Bronchus fibroblast of lung (primary cell): ENCODE data around the genes OMA1 and HOOK1.

DNA sequence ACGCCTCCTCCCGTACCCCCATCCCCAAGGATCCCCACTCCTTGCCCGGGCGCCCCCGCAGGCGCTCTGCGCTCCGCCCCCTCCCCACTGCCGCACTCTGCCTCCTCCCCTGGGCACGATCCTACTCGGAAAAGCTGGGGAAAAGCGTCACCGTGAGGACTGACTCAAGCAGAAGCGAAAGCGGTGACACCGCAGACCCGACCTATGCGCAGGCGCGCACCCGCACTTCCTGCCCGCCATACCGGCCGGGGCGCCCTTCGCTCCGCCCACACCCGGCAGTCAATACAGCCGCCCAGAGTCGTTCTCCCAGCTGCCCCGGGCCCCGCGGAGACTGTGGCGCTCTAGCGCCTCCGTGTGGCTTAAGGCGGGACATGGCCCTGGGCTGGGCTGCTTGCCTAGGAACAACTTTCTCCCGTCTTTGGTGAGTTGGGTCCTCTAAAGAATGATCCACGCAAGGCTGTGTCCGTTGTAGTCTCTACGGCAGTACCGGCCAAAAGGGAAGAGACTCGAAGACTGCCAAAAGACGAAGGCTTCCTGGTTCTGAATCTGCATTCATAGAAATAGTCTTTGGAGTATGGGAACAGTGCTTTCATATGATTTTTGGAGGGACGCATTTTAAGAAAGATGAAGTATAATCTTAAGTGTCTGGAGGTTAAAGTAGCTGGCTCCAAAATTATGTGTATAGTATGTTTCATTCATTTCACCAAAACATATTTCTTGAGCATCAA lies at the start of gene OMA1:
Gene OMA1, minus strand, starts transcription at position 188 of the 728 bp plus-strand sequence.
- RAMPAGE, long total RNA: no peak

GRCh38 chr1:58575519-58575996 lies 1.5 kb downstream of the TACSTD2 start:
- RAMPAGE, long total RNA: no peak

DNA sequence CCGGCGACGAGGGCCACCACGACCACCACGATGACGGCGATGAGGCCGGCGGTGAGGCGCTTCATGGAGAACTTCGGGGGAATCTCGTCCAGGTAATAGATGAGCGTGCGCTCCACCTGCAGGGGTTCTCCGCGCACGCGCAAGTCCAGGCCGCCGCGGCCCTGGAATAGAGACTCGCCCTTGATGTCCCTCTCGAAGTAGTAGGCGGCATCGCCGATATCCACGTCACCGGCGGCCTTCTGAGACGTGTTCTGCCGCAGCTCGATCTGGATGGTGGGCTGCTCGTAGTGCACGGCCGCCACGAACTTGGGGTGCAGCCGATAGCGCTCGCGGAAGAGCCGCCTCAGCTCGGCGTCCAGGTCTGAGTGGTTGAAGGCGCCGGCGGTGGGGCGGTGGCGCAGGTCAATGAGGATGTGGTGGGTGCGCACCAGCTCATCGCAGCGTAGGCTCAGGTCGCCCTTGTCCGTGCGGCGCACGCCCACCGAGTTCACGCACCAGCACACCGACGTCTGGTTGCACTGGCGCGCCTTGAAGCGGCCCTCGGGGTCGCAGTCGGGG lies 688 bp downstream of the TACSTD2 start:
- RAMPAGE, long total RNA: no peak

- RAMPAGE, long total RNA: no peak
Measured at GRCh38 chr1:58618232-58618766, 41.2 kb upstream of the TACSTD2 start.

- RAMPAGE, long total RNA: no peak
Measured at GRCh38 chr1:58681424-58682569, 18.1 kb downstream of the MYSM1 start.

GRCh38 chr1:58773377-58773940 lies 10.4 kb downstream of the JUN start:
- RAMPAGE, long total RNA: no peak

GRCh38 chr1:58783649-58783830 lies 307 bp downstream of the JUN start:
- RAMPAGE, long total RNA: no peak

DNA sequence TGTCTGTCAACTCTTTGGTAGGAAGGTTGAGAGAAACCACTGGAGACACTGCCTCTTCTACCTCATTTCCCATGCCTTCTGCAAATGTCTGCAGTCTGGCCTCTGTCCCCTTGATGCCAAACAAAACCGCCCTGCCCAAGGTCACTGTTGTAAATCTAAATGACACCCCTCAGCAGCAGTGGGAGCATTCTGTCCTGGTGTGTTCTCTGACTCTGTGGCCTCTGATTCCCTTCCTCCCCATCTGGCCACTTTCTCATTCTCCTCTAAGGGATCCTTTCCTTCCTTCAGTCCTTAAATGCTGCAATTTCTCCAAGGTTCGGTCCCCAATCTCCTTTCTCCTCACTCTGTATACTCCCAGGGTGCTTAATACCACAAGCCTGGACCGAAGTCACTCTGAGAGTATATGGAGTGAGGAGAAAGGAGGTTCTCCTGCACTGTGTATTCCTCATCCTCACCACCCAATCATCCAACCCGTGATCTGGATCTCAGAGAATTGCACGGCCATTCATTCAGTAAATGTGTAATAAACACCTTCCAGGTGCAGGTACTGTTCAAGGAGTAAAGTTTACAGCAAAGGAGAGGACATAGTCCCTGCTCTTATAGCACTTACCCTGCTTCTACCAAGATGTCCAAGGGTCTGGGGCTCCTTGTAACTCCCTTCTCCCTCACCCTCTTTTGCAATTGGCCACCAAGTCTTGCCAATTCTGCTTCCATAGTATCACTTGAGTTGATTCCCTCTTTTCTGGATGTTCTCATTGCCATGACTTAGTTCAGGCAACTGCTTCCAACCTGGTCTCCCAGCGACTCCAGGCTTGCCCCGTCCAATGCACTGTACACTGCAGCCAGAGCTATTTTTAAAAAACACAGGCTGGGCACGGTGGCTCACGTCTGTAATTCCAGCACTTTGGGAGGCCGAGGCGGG lies 139.2 kb upstream of the JUN start:
- RAMPAGE, long total RNA: no peak

DNA sequence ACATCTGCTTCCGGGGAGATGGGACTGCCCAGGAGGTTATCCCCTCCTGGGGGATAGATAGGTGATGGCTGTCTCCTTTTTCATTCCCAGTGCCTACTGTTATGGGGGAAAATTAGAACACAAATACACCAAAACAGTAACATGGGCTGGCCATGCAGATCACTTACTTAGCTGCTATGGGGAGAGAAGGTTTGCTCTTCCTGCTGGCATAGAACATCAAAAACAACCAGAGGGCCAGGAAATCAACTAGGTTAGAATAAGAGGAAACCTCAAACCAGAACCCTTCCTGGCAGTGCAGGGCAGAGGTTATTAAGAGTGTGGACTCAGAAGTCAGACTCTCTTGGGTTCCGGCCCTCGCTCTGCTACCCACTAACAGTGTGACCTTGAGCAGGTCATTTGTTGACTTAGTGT lies 157.8 kb upstream of the JUN start:
- RAMPAGE, long total RNA: no peak

GRCh38 chr1:58971507-58972221 lies 187.8 kb upstream of the JUN start:
- RAMPAGE, long total RNA: no peak

DNA sequence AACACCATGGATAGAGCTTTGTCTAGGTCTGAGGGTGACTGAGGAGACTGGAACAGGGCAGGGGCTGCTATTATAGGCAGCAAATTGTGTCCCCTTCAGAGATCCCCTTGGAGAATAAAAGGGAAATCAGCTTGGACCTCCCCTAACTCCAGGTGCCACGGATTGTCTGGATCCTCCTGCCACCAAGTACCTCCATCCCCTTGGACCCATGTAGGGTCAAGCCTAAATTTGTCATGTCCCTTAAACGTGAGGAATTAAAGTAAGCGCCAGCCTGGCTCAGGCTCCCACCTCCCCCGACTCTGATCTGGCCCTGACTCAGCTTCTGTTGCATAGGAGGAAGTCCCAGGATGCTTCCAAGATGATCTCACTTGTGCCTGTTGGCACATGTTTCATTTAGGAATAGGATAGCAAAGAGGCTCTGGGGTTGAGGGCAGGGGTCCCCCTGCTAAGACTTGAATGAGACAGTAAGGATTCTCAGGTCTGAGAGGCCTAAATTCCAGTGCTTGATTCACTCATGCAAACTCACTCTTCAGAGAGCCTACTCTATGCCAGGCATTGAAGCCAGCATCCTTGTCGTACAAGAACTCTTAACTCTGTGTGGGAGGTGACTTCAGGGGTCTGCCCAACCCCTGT lies 231.9 kb upstream of the JUN start:
- RAMPAGE, long total RNA: no peak

GRCh38 chr1:59020091-59020867 lies 236.4 kb upstream of the JUN start:
- RAMPAGE, long total RNA: no peak

GRCh38 chr1:59139394-59139862 lies 157.5 kb upstream of the FGGY start:
- RAMPAGE, long total RNA: no peak

GRCh38 chr1:59203928-59204648 lies 92.8 kb upstream of the FGGY start:
- RAMPAGE, long total RNA: no peak

- RAMPAGE, long total RNA: no peak
Measured at GRCh38 chr1:59512190-59512708, 215.4 kb downstream of the FGGY start.

DNA sequence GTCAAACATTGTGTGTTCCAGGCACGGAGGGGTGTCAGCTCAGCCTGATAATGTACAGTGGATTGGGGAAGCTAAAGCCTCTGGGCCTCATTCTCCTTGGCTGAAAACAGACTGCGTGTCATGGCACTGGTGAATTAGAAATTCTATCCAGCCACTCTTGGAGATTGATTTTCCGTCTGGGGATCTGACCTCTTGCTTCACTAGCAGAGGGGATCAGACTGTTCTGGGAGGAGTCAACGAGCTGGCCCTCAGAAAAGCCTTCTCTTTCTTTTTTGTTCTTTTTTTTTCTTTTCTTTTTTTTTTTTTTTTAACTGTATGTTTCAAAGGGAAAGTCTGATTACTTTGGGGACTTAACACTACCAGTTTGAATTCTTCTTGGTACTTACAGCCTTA lies 123.4 kb upstream of the HOOK1 start:
- RAMPAGE, long total RNA: no peak

DNA sequence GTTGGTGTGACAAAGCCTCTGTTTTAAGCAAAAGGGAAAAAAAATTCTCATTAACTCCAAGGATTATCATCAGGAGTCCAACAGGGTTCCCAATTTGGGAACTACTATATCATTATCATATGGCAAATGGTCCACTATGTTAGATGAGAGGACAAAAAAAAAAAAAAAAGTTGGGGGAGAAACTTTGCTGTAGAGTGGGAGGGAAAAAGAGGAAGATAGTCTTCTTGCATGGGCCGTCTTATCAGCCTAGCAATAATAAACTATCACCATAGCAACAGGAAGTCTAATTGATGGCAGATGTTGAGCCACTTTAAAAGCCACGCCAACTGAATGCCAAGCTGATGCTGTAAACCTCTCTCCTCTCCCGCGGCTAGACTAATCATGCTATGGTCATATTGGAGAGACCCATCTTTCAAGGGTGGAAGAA lies 122.3 kb upstream of the HOOK1 start:
- RAMPAGE, long total RNA: no peak

GRCh38 chr1:59707076-59707607 lies 107.6 kb upstream of the HOOK1 start:
- RAMPAGE, long total RNA: no peak

DNA sequence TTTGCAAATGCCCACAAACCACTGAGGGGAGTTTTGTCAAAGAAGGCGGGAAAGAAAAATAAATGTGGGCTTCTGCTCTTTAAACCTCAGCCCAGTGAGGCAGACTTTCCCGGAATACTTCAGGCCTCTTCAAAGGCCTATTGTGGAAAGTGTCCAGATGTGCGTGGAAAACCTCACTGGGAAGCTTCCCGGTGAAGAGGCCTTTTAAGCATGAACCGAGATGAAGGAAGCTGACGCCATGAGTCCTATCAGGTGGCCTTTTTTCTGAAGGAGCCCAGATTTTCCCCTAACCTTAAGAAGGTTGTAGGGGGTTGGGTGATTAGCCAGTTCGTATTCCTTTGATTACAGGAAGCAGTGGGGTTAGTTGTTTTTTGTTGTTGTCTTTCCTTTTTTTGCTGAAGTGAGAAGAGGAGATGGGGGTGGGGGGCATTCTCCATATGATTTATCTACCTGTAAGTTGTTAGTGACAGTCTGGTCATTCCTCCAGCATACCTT lies 83.5 kb upstream of the HOOK1 start:
- RAMPAGE, long total RNA: no peak

DNA sequence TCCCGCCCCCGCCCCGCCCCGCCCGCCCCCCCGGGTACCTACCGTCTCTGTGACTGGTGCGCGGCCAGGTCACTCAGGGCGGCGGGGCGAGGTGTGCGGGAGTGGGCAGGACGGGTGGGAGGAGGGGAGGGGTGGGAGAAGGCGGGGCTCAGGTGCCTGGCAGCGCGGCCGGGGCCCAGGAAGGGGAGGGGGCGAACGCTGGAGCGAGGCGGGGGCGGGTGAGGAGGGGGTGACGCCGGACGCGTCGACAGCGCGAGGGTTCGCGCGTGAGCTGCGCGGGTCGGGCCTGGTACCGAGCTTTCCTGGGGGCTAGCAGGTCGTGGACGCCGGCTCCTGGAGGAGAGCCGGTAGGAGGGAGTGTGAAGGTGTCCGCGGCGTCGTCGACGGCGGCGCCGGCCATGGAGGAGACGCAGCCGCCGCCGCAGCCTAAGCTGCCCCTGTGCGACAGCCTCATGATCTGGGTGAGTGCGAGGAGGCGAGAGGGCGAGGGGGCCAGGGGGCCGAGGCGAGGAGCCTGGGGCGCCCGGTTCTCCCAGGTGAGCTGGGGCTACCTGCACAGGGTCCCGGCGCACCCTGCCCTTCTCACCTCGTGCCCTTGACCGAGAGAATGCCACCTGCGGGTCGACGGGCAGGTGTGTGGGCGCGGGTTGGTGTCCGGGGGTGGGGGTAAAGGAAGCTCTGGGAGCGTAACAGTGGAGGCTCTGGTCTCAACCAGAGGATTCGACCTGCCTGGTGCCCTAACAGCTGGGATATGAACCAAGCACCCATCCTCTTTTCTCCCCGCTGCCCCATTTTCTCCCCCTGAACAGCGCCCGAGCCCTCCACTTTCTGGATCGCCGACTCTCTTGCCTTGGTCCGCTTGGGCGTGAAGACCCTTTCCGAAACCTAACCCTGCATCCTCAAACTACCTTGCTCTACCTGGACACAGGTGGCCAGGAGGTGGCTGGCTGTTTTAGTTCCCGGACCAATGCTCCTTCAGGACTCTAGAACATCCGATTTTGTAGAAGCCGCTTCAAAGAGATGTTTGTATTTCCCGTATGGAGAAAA lies at the start of gene HOOK1:
Gene HOOK1, plus strand, starts transcription at position 230 of the 1,047 bp plus-strand sequence.
- RAMPAGE, long total RNA: no peak